LHCN-M2 (cell line): ENCODE data around the genes PIK3CG and SLC26A3.

DNA sequence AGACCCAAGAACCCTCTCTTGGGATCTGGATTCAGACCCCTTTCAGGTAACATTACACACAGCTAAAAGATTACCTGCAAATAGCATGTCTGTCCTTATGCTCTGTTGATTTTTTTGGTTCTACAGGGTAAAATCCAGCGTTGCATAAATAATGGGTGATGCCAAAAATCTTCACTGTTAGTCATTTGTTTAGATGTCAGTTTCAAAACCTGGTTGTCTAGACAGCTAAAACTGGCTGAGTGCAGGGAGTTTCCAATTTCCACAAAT is 20.6 kb downstream of the CCDC71L start:
- RAMPAGE, long total RNA: no peak

- RAMPAGE, long total RNA: no peak
These were observed 89.2 kb upstream of the PIK3CG start for GRCh38 chr7:106775737-106776452.

DNA sequence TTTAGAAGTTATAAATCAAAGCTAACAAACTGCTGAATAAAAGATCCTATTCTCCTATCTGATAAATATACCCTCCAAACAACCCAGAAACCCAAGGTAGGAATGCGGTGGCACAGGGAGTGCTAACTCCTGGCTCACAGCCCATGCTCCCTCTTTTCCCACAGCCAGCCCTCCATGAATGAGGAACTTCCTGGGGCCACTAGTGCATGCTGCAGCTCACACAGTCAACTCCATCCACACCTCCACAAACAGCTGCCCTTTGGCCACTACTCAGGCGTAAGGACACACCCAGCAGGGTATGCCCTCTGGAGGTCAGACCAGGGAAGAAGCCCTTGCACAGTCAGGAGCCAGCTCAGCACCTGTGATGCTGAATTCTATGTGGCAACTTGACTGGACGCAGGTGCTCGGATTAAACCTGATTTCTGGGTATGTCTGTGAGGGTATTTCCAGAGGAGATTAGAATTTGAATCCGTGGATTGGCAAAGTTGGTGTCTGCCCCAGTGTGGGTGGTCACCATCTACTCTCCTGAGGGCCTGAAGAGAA is 85.2 kb upstream of the PIK3CG start:
- RAMPAGE, long total RNA: no peak

- RAMPAGE, long total RNA: no peak
These were observed 1.6 kb upstream of the PIK3CG start for GRCh38 chr7:106863419-106863937.

- RAMPAGE, long total RNA: no peak
These were observed at the start of gene PIK3CG for GRCh38 chr7:106864944-106865799. Gene PIK3CG (plus strand): TSS chr7:106865282.

DNA sequence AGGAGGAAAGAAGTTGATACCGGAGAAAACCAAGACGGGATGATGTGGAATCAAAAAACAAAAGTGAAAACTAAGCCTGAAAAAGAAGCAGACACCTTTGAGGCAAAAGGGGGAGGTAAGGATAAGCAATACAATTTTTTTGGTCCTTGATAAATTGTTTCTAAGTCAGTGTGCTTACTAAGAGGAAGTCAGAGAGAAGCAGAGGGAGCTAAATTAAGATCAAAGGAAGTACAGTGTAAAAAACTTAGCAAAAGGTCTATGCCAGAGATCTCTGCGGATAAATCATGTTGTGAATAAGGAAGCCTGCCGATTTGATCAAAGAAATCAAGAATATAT is 137.0 kb upstream of the GPR22 start:
- RAMPAGE, long total RNA: no peak

DNA sequence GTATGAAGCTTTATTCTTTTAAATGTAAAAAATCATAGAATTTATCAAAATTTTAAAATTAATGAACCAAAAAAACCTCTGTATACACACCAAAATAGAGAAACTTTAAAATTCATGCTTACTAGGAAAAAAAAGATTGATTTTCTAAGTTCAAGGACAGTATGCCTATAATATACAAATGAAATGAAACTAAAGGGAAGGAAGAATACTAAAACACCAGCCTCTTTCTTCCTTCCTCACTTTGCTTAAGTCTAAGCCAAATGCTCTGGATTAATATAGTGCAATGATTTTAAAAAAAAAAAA is 6.0 kb downstream of the GPR22 start:
- RAMPAGE, long total RNA: no peak

- RAMPAGE, long total RNA: no peak
These were observed 36.8 kb downstream of the GPR22 start for GRCh38 chr7:107506571-107507124.

DNA sequence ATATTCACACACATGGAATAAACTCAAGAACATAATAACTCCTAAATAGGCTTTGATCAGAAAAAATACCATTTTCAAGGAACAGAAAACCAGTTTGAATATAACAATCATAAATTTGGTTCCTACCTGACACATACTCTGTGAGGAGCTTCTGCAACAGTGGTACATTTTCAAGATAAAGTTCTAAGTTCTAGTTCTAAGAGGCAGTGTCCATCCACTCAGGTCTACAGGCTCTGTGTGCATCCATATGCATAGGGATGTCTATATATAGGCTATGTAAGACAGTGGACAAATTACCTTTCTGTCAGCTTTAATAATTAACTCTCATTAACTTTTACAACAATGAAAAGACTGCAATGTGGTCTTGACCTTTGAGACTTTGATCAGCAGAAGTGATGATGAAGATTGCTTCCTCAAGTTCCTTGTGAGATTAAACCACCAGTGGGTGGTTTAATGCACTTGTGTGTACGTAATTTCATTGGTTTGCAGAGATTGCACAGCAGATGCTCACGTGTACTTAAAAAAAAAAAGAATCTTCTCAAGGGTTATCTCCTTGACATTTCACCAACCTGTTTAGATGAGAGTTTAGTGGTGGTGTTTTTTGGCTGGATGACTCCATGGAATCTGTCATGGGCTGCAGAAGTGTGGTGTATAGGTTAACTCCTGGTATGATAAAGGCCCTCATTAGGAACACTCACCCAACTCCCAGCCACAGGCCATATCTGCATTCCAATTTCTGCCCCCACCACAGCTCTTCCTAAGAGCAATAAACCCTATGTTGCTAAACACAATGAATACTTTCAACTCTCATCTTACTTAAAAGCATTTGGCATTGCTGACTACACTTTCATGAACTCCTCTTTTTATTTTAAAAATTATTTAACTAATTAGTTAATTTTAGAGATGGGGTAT is at the start of gene SLC26A3:
TSS of gene SLC26A3 (minus strand) at position 239 of the 912 bp plus-strand sequence.
- RAMPAGE, long total RNA: no peak

- RAMPAGE, long total RNA: no peak
These were observed 40.1 kb upstream of the SLC26A3 start for GRCh38 chr7:107843121-107843602.

- RAMPAGE, long total RNA: no peak
These were observed 34.0 kb upstream of the DLD start for GRCh38 chr7:107856817-107857537.

- RAMPAGE, long total RNA: no peak
These were observed 40.1 kb downstream of the DLD start for GRCh38 chr7:107930977-107931575.

- RAMPAGE, long total RNA: no peak
These were observed 47.7 kb downstream of the DLD start for GRCh38 chr7:107938435-107939268.

- RAMPAGE, long total RNA: no peak
These were observed 148.5 kb downstream of the IMMP2L start for GRCh38 chr7:111413590-111414373.

- RAMPAGE, long total RNA: no peak
These were observed 131.4 kb downstream of the DOCK4 start for GRCh38 chr7:112074691-112075371.

DNA sequence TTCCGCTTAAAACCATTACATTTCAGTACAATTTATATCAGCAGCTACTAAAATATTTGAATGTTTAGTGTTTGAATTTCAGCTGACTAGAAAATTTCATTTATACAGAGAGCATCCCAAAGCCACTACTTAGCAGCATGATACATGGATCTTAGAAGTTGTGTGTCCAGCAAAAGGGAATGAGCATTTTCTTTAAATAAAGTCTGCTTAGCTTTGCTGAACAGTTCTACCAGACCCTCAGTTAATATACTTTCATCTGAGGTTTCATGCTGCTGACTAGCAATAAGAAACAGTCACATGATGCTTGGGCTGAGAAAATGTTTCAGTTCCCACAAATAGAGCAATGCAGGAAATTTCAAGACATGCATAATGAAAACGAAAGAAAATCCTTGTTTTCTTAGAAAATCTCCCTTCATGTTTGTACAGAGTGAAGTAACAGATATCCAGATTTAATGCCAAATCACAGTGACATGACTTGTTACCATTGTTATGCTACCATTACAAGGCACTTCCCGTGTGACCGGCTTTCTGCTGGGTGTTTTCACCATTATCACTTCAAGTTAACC is 121.8 kb downstream of the DOCK4 start:
- RAMPAGE, long total RNA: no peak

DNA sequence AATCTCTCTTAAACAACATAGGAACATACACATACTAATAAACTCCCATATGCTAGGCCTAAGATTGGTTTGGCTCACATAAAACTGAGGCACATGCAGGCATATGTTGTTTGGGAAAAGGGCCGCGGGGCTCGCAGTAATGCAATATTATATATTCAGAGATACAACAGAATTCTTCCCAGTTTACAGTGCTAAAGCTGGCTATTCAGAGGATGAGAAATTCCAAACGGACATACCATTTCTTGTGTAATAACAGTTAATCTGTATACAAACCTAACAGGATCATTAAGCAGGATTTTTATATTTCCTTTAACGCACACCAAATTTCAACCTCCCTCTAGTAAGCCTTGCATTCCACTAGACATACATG is 60.9 kb downstream of the DOCK4 start:
- RAMPAGE, long total RNA: no peak

DNA sequence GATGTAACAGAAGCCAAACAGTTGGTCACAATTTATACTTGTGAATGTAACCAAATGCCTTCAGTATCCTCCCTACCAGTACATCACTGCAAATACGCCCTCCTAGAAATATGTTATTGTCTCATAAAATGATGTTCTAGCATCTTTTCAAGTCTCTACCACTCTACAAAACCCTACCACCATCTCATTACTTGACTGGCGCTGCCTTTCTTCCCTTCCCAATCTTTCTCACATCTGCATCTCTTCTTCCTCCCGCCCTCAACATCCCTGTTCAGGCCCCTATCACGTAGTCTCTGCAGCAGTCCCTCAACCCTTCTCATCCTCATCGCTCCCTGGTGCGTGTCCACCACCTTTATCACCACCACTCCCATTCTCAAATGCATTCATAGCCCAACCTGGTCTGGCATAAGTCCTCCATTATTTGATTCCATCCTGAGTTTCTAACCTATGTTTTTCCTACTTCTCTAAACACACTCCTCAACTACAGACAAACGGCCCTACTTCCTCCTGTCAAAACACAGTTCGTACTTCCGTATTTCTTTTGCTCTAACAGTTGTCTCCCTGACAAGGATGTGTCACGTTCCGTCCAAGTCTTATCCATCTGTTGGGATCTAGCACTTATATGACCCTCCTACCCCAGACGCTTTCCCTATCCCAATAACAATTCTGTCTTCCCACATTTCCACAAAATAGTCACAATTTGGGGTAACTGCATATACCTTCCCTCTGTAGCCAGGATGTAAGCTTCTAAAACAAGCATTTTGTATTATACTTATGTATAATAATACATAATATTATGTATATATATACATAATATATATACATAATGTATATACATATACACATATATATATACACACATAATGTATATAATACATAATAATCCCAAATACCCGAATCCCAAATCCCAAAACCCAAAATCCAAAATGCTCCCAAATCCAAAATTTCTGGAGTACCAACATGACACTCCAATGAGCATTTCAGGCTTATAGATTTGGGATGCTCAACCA is 46.9 kb downstream of the DOCK4 start:
- RAMPAGE, long total RNA: no peak

GRCh38 chr7:112205301-112206139 is 679 bp downstream of the DOCK4 start:
- RAMPAGE, long total RNA: no peak

- RAMPAGE, long total RNA: no peak
These were observed 28.3 kb upstream of the IFRD1 start for GRCh38 chr7:112422053-112422357.